Mesenchymal stem cell of Wharton's jelly (primary cell): Measurements from ENCODE around the gene MSX2.

- CAGE, long polyA plus RNA: no peak
These were observed 20.5 kb downstream of the ATP6V0E1 start for GRCh38 chr5:173003992-173004622.

DNA sequence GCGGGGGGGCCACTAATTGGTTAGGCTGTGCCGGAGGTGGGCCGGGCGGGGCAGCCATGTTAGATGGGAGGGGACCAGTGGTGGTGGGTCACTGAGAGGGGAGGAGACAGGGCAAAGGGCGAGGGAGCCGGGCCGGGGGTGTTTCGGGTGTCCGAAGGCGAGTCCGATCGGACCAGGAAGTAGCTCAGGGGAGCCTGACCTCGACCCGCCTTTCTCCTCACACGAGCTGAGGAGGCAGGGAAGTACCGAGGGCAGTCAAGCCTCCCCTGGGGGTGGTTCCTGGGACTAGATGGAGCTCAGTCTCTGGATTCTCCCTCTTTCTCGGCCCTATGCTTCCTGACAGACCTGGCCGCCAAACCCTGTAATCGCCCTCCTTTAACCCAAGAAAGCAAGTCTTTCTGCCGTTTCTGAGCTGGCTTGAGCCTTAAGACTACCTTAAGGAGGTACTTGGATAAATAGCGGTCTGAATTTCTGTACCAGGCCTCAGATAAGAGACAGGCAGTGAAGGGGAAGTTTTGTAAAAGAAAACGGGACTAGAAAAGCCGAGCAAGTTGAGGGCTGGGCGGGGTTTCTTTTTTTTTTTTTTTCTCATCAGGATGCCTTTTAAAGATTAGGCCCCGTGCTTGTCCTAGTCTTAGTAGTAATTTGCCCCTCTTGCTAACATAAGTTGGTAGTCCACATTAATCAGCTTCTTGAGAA, 1.2 kb downstream of the CREBRF start:
- CAGE, long polyA plus RNA: no peak

- CAGE, long polyA plus RNA: no peak
These were observed 4.8 kb downstream of the NKX2-5 start for GRCh38 chr5:173230060-173230773.

- CAGE, long polyA plus RNA: no peak
These were observed 43.8 kb upstream of the NKX2-5 start for GRCh38 chr5:173278780-173279251.

- CAGE, long polyA plus RNA: no peak
These were observed 118.0 kb downstream of the BOD1 start for GRCh38 chr5:173498378-173498840.

- CAGE, long polyA plus RNA: no peak
These were observed 61.3 kb downstream of the BOD1 start for GRCh38 chr5:173554853-173555882.

DNA sequence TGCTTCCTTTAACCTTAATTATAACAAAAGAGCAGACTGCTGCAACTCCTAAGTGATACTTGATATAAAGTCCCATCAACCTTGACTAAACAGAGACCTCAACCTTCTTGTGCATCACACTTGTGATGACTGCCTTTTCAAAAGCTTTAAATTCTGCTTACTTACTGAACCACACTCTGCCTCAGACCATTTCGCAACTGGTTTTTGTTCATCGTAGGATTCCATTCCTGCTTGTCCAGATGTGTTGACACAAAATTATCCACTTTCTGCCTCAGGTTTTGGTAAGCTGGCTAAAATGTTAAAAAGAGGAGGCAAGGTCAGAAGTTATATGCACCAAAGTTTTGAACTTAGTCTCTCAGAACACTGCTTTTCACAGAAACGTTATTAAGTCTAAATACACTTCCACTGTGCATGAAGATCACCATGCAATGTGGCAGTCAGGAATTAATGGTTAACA, 3.5 kb downstream of the BOD1 start:
- CAGE, long polyA plus RNA: no peak

- CAGE, long polyA plus RNA: no peak
These were observed 56.7 kb upstream of the BOD1 start for GRCh38 chr5:173672908-173673729.

- CAGE, long polyA plus RNA: no peak
These were observed 90.9 kb upstream of the BOD1 start for GRCh38 chr5:173707159-173707951.

DNA sequence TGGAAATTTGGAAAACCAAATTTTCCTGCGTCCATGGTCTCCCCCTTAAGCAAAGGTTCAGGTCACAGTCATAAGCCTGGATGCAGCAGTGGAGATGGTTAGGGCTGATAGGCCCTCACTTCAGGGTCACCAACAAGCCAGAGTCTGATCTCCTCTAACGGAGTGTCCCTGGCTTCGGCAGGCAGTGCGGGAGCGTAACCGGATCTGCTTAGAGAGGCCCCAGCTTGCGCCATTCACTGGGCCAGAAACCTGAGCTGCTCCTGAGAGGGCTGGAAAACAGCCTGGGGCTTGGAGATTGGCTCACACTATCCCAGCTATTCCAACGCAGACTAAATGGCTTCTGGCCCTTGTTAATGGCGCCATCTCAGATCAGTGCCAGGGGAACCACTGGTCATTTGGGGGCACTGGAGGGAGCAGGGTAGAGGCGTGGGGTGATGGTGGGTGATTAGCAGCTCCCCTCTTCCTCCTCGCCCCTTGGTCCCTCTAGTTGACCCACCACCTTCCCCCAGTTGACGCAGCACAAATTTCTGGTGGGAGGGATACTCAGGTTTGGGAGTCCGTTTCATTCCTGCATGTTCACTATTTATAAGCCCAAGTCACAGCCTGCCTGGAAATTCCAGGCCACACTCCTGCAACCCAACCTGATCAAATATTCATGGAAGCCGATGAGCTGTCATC, 134.7 kb upstream of the CPEB4 start:
- CAGE, long polyA plus RNA: no peak

DNA sequence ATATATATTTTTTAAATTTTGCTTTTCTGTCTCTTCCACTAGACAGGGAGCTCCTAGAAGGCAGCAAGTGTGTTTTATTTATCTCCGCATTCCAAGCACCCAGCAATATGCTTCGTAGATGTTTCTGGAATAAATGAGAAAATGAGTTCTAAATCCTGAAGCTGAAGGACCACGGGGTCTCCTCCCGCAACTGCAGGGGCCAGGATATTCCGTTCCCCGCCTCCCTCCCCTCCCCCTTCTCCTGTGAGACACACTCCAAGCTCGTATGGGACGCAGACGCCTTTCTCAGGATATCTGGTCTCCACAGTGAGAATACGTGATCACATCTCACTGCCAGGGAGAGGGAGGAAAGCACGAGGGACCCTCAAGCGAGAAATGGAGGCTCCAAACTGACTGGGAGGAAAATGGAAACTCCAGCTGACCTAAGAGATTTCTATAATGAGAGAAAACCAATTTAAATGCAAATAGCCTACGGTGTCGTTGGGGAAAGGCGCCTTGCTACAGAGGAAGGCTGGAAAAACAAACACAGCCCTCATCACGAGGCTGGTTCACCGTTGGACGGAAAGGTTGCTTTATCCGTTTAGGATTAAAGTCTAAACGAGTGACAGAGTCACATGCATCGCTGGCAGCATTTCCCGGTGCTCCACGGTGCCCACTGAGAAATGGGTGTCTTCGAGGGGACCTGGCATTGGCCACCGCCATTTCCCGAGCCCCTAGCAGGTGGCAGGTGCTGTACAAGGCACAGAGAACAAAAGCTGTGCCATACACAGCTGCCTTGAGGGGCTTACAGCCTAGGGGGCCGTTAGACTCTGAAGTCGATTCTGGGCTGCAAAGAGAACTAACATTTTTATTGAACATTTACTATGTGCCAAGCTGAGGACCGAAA, 117.0 kb upstream of the CPEB4 start:
- CAGE, long polyA plus RNA: no peak

- CAGE, long polyA plus RNA: no peak
These were observed 61.9 kb upstream of the CPEB4 start for GRCh38 chr5:173826174-173826750.

DNA sequence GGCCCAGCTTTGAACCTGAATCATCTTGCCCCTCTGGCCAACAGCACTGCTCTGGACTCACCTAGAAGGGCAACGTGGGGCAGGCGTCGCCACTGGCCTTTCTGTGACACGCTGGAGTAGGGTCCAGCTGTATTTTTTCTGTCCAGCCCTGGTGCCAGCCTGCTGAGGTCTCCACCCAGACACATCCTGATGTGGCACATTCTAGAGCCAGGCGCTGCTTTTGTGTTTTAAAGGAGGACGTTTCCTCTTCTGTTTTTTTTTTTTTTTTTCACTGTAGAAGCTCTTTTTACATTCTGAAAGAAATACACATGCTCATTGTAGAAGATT, 15.2 kb upstream of the CPEB4 start:
- CAGE, long polyA plus RNA: no peak

GRCh38 chr5:173908131-173908394, 19.9 kb downstream of the CPEB4 start:
- CAGE, long polyA plus RNA: no peak

GRCh38 chr5:173947187-173947607, 41.8 kb upstream of the C5orf47 start:
- CAGE, long polyA plus RNA: no peak

DNA sequence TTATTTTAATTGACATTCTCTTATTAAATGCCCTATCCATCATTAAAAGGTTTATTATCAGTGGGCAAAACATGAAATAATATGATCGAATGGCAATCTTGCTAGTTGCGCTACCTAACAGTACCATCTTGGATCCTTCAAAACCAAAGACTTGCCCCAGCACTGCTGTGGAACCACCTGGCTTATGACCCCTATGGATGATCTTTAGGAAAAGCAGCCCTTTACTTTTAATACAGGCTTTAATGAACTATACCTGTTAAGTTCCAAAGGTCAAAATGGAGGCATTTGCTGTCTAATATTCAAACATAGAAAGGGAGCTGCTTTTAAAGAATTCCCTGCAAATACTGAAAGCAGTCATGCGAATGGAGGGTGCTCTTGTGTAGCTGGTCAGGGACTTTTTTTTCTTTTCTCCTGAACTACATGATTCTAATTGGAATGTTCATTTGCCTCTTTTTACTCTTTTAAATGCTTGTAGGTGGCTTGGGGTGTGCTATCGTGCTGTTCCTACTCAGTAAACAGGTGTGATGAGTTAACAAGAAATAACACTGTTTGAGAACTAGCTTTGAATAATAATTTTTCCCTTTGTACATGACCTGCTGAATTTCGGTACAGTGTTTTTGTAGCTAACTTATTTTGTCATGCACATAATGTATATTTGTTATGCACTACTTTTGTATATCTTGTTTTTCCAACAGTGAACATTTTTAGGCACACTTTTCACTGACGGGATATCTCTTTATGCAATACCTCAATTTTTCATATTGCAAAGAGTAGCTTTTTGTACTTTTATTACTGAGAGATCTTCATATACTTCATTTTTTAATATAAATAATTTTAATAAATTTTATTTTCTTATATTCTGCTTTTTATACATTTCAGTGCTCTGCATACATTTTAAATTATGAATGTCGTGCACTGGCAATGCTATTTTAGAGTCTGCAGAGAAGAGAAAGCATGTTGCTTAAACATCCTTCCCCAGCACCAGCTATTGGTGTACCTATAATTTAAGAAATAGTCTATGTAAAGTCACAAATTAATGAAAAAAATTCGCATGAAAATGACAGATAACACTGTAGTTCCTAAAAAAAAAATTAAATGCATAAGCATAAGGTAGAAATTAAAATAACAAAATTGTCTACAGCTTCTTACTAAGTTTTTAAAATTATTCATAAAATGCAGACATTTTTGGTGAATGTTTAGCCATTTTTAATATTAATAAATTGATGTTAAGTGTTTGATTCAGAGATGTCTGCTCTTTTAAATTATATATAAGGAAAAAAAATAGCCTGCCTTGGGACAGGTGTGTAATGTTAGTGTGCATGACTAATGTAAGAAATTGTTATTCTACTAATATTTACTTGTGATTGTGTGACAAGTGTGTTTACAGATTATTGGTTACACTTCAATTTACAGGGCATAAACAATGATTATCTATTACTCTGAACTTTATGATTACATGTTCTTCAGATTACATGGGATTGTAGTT, 30.8 kb upstream of the C5orf47 start:
- CAGE, long polyA plus RNA: no peak

GRCh38 chr5:173965133-173965572, 23.8 kb upstream of the C5orf47 start:
- CAGE, long polyA plus RNA: no peak

DNA sequence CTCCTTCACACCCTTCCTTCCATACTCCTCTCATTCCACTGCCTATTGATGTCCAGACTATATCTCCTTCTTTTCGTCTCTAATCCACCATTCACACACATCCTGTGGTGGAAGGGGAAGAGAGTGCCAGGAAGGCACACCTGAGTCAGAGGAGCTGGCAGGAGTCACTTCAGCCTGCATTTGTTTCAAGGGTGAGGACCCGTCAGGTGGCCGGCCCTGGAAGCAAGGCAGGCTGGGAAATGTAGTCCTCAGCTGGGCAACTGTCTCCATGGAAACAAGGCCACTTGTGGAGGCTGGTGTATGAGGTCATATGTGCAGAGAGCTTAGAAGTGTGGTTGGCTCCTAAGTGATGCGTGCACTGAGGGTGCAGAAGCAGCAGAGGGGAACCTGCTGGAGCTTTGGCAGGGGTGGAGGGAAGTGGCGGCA, 278.4 kb downstream of the NSG2 start:
- CAGE, long polyA plus RNA: no peak

DNA sequence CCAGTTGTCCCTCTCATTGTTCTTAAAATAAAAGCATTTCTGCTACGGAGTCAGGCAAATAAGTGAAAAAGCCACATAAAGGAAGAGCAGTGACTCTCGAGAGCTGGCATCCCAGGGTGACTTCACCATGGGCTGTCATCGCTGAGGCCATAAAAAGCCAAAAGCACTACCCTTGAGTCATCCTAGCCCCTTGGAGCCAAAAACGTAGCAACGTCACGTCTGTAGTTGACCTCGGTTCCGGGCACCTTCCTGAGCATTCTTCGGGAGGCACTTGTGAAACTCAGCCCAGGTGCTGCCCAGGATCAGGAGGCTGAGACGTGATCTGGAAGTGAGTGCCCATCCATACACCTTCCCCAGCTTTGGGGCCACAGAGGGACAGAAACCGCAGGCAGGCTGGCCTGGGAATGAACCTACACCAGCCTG, 290.5 kb downstream of the NSG2 start:
- CAGE, long polyA plus RNA: no peak

GRCh38 chr5:174724063-174725132, at the start of gene MSX2:
TSS of gene MSX2 (plus strand) at chr5:174724582.
- CAGE, long polyA plus RNA: start-site peak on the plus strand at chr5:174724581-174724622, 211 and 149 reads in 2 replicates